GM23338 (cell line): Measurements from ENCODE around the gene DTNA.

DNA sequence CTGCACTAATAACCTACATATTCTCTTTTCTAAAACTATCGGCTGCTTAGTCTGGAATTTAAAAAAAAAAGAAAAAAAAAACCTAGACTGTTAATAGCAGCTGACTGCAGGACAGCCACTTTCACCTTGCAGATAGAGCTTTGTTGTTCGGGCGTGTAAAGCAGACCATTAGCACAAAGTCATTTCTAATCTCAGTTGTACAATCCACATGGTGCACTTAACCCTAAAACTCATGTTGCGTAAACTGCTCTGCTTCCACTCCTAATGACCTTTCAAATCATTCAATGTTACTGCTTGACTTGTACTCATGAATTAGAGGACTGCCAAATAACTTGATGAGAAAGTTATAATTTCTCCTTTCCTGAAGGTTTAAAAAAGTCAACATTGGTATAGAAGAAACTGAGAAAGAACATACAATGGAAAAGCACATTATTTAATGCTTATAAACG lies 2.7 kb downstream of the CDH2 start:
- PRO-cap, result no peak
- RAMPAGE, long total RNA, result no peak

DNA sequence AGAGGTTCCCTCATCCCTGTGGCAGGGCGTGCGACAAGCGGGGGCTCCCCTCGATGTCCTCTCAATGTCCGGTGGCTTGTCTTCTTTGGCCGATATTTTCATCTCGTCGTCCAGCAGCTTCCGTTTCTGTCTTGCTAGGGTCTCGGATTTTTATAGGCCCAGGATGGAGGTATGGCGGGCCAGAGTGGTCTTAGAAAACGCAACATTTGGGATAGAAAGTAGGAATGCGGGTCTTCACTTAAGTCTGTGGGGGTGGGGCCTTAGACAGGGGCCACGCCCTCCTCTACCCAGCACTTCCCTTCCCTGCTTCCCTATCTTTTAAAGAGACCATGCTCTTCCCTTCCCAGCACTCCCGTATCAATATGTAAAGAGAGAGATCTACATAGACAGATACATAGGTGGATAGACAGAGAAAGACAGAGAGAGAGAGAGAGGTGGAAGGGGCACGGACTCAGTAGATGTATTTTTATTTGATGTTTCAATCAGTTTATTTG lies 866.7 kb downstream of the DSC3 start:
- PRO-cap, result no peak
- RAMPAGE, long total RNA, result no peak

DNA sequence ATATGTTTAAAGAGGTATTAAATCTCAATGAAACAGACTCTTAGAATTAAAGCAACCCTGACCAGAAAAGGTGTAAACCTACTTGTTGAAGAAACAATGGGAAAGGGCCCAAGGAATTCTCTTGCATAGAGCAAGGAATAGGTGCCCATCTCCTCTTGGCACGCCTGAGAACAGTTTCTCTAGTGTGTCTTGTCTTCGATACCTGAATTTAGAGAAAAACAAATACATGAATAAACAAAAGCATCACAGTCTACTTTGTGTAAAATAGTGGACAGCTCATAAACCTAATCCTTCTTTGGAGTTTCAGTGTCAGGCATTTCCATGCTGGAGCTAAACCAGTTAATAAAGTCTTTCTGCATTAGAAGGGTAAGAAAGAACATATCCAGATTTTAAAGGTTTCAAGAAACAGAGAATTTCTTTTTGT lies 13.1 kb downstream of the DSC3 start:
- PRO-cap, result no peak
- RAMPAGE, long total RNA, result no peak

DNA sequence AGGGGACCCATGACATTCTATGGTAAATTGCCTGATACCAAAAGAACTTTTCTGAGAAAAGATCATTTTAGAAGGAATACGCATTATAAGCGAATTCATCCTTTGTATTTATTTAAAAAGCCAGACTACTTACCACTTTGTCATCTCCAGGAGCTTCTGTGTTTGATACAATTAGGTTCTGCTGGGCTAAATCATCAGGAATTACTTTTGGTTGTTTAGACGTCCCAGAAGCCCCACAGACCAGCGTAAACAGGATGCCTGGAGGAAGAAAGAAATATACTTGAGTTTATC lies 28.0 kb upstream of the DSC3 start:
- PRO-cap, result no peak
- RAMPAGE, long total RNA, result no peak

GRCh38 chr18:31480091-31480546 lies 17.9 kb upstream of the DSG2 start:
- PRO-cap, result no peak
- RAMPAGE, long total RNA, result no peak

- PRO-cap, result no peak
- RAMPAGE, long total RNA, result no peak
Observed at GRCh38 chr18:31982948-31983591, 35.6 kb upstream of the RNF125 start.

- PRO-cap, result no peak
- RAMPAGE, long total RNA, result no peak
Observed at GRCh38 chr18:32286890-32288229, 97.5 kb downstream of the MEP1B start.

DNA sequence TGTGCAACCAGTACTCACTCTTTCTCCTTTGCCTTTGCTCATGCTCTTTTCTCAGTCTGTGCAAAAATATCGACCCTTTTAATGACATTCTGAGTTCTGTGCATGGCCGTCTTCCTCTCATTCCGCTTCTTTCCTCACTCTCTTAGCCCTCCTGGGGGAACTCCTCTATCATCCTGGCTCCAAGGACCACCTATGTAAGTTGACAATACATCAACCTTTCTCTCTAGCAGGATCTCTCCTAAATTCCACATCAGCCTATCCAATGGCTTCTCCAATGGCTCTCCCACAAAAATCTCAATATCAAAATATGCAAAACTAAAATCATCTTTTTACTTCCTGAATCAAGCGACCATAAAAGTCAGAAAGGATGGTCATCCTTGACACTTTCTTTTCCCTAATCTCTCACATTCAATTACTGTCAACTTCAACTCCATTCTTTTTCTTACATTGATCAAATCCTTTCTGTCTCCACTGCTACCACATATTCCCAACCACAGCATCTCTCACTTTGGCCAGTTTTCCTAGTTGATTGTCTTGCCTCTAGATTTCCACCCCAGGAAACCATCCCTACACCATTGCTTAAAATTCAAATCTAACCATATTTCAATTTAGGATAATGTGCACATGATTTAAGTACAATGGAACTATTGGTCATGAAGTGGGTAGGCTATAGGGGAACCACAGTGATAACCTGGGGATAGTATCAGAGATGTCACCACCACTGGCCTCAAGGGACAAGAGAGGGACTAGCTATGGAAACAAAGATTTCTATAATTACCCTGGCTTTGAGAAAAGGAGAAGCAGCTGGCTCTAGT lies 131.7 kb downstream of the MEP1B start:
- PRO-cap, result no peak
- RAMPAGE, long total RNA, result no peak

DNA sequence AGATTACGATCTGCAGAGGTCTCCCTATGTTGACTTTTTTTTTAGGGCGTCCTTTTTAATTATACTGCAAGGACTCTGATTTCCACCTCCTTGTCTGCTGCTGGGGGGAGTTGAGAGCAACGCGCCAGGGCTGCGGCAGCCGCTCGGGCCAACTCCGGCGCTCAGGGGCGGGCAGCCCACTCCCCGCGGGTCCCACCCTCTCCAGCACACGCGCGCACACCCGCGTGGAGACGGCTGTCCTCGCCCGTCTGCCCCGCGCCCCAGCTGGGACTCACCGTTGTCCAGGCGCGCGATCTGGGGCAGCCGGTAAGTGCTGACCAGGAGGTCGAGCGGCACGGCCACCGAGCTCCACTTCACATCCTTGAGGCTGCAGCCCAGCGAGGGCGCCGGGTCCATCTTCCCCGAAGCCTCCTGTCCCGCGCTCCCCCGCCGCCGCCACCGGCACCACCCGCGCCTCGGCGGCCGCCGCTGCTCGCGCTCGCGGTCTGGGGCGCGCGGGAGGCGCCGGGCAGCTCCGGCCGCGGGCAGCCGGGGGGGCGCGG lies 578 bp downstream of the GAREM1 start:
- PRO-cap, result unidirectional peak, plus-strand start at position 93 of the sequence; bidirectional peak, plus-strand start at position 356 of the sequence, minus-strand start at position 385 of the sequence; bidirectional peak, plus-strand start outside the sequence, minus-strand start at position 487 of the sequence
- RAMPAGE, long total RNA, result no peak

- PRO-cap, result no peak
- RAMPAGE, long total RNA, result no peak
Observed at GRCh38 chr18:32730482-32731214, 42.2 kb downstream of the KLHL14 start.

GRCh38 chr18:33819771-33820286 lies 241.8 kb downstream of the ASXL3 start:
- PRO-cap, result no peak
- RAMPAGE, long total RNA, result no peak

GRCh38 chr18:34562161-34562807 lies 147.8 kb upstream of the DTNA start:
- PRO-cap, result no peak
- RAMPAGE, long total RNA, result no peak

DNA sequence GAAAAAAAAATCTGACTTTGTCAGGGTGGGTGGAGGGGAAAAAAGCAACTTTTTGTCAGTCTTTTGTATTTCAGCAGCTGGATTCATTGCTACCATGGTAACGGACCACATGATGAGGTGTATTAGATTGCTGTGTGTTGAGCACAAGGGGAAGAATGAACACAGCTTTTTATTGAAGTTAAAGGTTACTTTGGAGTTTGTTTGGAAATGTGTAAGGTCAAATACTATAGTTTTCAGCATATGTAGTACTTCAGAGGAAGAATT lies at the start of gene DTNA:
TSS of gene DTNA (plus strand) at position 152 of the 264 bp plus-strand sequence.
- PRO-cap, result no peak
- RAMPAGE, long total RNA, result no peak

- PRO-cap, result no peak
- RAMPAGE, long total RNA, result no peak
Observed at GRCh38 chr18:34817881-34818566, 107.9 kb downstream of the DTNA start.

DNA sequence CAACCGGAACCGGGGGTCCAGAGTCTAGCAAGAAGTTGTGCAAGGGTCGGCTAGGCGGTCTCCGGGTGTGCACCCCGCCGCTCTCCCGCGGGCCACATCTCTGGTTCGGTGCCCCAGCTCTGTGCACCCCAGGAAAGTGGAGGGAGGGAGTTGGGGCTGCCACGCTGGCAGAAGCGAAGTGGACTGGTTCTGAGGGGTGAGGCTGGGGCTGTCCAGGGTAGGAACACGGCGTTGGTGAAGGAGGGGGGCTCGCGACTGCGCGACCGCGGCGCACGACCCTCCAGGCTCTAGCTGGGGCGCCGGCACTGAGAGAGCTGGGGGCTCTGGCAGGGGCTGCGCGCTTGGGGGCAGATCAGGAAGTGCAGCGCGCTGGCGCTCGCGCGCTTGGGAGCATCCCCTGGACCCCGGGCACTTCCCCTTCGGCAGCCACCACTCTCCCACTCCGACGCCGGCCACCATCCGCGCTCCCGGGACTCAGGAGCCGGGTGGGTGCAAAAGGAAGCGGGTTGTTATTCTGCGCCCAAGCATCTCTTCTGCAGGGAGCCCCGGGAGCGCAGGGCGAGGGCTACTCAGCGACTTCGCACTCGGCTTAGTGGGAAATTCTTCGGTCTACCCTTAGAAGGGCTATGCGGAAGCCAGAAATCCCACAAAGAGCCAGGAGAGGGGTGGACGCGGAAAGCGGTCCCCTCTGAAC lies 63.9 kb upstream of the MAPRE2 start:
- PRO-cap, result no peak
- RAMPAGE, long total RNA, result no peak

DNA sequence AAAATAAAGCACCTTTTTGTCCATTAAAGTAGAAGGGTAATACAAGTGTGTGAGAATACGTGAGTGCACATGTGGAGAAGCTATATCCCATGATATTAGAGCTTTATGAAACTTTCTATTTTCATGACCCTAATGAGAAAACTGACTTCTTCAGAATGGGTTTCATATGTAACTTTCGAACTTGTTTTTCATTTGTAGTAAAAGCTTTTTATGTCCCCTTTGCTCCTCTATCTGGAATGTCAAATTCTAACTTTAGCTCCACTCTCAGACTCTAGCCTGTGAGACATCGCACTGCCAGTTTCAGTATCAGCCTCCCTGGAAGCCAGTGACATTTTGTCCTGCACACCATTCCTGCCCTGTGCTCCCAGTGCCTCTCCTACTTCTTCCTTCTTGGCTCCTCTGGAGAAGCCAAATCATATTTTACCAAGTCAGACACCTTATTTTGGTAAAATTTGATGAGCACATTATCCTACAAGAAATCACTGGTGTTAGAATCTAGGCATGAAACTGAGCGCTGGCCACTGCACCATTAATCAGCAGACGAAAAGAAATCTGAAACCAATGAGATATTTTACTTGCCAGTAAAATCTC lies 42.1 kb downstream of the MAPRE2 start:
- PRO-cap, result no peak
- RAMPAGE, long total RNA, result no peak

- PRO-cap, result no peak
- RAMPAGE, long total RNA, result no peak
Observed at GRCh38 chr18:35159007-35159365, 81.8 kb upstream of the ZNF397 start.

DNA sequence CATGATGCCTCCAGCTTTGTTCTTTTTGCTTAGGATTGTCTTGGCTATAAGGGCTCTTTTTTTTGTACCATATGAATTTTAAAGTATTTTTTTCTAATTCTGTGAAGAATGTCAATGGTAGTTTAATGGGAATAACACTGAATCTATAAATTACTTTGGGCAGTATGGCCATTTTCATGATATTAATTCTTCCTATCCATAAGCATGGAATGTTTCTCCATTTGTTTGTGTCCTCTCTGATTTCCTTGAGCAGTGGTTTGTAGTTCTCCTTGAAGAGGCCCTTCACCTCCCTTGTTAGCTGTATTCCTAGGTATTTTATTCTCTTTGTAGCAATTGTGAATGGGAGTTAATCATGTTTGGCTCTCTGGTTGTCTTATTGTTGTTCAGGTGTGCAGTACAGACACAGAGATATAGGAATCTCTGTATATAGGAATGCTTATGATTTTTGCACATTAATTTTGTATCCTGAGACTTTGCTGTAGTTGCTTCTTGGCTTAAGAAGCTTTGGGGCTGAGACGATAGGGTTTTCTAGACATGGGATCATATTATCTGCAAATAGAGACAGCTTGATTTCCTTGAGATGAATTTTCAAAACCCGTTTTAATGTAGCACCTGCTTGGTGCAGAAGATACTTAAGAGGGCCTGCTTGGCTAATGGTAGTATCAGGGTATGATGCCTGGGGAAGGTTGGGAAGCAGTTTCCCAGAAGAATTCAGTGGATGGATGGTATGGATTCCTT lies 20.6 kb downstream of the ZNF397 start:
- PRO-cap, result no peak
- RAMPAGE, long total RNA, result no peak

- PRO-cap, result no peak
- RAMPAGE, long total RNA, result no peak
Observed at GRCh38 chr18:35335713-35336093, 8.5 kb downstream of the ZNF24 start.

DNA sequence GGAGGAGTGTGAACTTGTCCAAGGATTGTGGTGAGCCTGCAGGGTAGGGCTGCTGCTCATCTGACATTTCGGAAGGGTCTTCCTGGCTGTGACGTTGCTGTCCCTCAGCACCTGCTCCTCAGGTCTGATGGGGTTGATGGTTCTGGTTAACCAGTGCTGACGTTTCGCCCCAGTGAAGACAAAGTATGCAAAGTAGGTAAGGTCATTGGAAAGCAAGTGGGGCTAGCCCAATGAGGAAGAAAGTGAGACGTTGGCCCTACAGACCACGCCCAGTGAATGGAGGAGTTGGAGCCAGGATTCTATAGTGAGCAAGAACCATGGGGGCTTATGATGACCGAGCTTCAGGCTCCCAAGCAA lies 33.4 kb upstream of the ZNF396 start:
- PRO-cap, result no peak
- RAMPAGE, long total RNA, result no peak